SK-N-MC (cell line): ENCODE measurements around a stretch of chr9.

- RRBS = no CpG with 5 or more reads among the region's 7 CpGs
Observed at GRCh38 chr9:14298511-14298982, 15.4 kb downstream of the NFIB start.

DNA sequence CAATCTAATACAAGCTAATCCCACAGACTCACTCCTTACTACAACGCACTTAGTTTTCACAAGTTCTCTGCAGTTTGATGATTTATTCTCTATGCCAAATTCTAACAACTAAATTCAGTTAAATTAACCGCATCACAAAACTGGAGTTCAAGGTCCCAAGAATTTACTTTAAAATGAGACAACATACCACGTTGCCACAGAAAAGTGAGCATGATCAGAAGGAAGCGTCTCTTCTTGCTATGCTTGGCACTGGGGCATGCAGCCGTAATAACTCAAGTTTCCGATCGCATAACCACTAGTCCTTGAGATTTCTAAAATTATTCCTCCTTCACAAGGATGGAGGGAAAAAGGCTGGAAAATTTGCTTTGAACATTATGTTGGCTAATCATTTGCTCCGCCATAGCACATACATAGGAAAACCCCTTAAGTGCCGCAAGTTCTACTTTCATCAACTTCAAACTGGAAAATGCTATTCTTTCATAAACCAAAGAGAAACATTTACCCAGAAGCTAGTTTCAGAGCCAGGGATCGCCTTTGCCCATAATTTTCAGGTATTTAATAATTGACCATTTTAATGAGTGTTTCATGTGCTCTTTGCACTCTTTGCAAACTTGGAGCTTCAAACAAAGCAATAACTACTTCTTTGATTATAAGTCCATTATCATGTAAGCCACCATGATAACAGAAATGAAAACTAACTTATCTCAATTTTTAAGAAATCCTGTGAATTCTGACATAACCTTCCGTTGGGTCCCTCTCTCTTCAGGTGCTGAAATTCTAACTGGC, 13.7 kb downstream of the NFIB start:
- RRBS = no CpG with 5 or more reads among the region's 11 CpGs

DNA sequence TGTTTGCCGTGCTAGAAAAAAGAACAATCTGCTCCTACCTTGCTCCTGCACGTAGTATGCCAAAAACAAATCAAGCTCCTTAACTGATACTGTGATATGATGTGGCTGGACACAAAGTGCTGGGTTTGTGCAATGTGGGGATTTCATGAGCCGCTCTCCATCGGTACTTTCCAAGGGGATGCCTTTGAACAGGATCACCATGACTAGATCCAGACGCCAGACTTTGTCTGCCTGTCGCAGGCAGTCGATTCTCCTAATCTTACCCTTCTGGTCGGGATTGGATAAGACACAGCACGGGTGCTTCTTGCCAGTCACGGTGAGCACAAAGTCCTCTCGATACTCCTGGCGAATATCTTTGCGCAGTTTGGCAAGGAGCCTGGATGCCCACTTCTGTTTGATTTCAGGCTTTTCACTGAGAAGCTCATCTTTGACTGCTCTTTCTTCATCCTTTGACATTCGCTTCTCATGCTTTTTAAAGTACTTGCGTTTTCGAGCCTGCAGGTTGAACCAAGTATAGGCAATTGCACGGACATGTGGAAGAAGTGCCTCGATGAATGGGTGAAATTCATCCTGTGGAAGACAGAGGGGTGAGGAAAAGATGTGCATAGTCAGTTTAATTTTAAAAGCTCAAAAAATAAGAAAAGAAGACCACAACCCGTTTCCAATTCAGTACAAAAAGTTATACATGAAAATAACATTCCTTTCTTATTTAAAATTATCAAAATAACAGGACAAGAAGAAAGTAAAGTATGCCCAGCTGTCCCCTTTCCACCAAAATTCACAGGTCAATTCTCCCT, 6.8 kb downstream of the NFIB start:
- RRBS = no CpG with 5 or more reads among the region's 19 CpGs

- RRBS = no CpG with 5 or more reads among the region's 3 CpGs
Observed at GRCh38 chr9:14309337-14309904, 4.5 kb downstream of the NFIB start.

GRCh38 chr9:14311853-14312295, 2.1 kb downstream of the NFIB start:
- RRBS = no CpG with 5 or more reads among the region's 4 CpGs

GRCh38 chr9:14314855-14315881, 1.2 kb upstream of the NFIB start:
- RRBS = 1% methylated on average over 56 of the region's 118 CpGs

DNA sequence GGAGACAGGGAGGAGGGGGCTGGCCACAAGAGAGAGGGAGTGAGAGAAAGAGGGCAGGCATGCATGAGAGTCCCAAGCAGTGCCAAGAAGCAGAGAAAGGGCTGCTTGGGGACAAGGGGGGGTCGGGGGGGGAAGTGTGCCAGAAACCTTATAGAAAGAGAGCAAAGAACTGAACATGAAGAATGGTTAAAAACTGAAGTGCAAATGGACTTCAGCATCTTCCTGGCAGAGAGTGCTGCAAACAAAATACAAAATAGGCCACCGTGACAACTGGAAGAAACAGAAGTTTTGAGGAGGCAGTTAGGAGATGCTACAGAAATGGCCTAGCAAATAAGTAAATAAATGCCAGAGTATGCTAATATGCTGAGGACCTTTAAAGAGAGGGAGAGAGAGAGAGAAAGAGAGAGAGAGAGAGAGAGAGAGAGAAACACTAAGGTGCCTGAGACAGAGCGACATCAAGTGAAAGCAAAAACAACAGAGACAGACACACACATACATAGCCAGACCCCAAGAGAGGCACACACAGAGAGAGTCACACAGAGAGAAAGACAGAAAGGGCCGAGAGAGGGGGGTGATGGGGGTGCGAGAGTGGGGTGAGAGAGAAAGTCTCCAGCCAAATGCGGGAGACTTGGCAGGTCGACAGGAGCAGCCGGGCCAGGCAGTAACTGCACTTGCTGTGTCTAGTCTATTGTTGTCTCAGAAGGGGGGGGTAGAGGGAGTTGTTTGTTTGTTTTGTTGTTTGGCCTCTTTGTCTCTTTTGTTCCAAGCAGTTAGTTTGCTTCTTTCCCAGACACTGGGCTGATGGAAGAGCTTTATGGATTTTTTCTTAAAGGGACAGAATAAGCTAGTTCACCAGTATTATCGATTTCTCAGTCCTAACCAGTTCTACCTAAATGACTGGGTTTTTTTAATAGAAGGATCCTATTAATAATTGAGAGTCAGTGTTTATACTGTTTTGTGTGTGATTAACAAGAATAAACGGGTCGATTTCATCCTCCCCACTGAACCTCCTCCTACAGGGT, 30.1 kb upstream of the NFIB start:
- RRBS = no CpG with 5 or more reads among the region's 11 CpGs

GRCh38 chr9:14347436-14348392, 33.8 kb upstream of the NFIB start:
- RRBS = no CpG with 5 or more reads among the region's 63 CpGs

GRCh38 chr9:14353201-14353886, 39.4 kb upstream of the NFIB start:
- RRBS = no CpG with 5 or more reads among the region's 19 CpGs

DNA sequence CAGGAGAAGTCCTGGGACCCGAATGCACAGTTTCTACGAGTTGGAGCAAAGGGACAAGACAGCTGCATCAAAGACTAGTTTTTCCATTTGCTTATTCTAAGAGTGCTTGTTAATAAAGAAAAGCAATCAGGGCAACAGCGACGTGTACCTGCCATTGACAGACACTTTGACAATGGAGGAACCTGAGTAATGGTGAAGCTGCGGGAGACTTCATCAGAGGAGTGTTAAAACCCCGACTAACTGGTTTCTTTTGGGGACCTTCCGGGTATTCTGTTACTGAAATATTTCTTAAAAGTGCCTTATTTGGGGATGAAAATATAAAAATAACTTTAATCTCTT, 651 bp downstream of the SNAPC3 start:
- RRBS = no CpG with 5 or more reads among the region's 7 CpGs

DNA sequence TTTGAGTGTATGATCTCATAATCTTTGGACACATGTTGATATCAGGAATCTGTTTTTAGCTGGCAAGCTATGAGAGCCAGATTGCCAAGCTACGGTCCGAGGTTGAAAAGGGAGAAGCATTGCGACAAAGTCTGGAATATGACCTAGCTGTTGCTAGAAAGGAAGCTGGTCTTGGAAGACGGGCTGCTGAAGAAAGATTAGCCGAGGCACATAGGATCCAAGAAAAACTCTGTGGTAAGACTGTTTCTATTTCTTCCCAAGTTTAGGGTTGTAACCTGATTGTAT, 25.9 kb downstream of the CCDC171 start:
- RRBS = no CpG with 5 or more reads among the region's 5 CpGs

- RRBS = no CpG with 5 or more reads among the region's 7 CpGs
Observed at GRCh38 chr9:15846481-15846998, 293.7 kb downstream of the CCDC171 start.

DNA sequence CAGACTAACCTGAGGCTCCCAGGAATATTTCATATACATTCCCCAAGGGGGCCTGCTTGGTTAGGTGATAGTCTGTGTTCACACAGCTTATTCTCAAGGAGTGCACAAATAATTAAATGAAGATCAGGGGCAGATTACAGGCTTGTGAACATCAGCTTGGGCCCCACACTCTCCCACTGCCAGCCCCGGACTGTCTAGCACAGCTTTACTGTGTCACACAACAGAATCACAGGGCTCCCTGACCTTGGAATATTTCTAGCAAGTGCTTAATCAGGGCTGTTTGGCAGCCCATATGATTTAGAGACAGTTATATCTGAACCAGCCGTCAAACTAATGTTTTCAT, 517.8 kb downstream of the BNC2 start:
- RRBS = no CpG with 5 or more reads among the region's 2 CpGs

- RRBS = no CpG with 5 or more reads among the region's 5 CpGs
Observed at GRCh38 chr9:16413752-16414054, 456.8 kb downstream of the BNC2 start.

GRCh38 chr9:16515646-16516607, 354.5 kb downstream of the BNC2 start:
- RRBS = no CpG with 5 or more reads among the region's 8 CpGs

DNA sequence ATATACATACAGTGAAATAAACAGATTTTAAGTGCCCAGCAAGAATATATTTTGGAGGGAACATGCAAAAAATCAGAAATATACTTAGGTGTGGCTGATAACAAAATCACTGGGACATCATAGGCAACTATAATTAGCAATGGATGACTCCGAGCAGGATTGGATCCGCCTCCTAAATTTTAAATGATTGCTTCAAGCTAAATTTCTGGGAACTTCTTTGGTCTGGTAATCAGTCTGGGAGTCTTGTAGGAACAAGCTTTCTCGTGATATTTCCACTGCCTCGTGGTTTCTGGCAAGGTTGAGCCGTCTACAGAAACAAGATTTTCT, 232.6 kb downstream of the BNC2 start:
- RRBS = no CpG with 5 or more reads among the region's 5 CpGs

- RRBS = no CpG with 5 or more reads among the region's 17 CpGs
Observed at GRCh38 chr9:17017883-17019158, 116.5 kb upstream of the CNTLN start.

DNA sequence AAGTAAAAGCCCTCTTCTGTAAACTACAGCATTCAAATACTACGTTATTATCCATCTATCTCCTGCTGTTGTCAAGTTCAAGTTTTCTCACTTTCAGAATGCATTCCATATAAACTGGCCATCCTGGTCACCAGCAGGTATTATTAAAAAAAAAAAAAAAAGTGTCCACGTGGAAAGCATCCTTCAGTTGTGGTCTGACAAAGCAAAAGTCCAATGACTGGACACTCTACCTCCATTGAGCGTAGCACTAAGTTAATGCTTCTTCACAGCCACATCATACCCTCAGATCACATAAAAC, 13.2 kb downstream of the SAXO1 start:
- RRBS = no CpG with 5 or more reads among the region's 3 CpGs

DNA sequence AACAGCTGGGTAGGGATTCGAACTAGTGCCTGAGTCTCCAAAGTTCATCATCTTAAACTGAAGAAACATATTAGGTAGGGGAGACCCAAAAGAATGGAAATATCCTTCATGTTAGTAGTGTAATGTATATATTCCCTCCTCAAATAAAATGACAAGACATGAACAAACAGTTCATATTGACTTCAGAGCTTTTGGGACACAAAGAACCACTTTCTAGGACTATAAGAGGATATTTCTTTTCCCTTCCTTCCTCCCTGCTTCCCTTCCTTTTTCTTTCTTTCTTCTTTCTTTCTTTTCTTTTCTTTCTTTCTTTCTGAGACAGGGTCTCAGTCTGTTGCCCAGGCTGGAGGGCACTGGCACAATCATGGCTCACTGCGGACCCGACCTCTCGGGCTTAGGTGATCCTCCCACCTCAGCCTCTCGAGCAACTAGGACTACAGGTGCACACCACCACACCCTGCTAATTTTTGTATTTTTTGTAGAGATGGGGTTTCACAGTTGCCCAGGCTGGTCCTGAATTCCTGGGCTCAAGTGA, 10.4 kb downstream of the PLIN2 start:
- RRBS = no CpG with 5 or more reads among the region's 5 CpGs

DNA sequence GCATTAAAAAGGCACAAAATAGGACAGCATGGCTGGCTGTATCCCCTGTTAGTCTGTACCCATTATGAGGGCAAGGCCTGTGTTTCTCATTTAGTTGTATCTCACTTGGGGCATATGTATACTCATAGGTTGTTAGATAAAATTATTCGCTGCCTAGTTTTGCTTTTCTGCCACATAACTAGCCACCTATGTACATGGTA, 9.4 kb downstream of the PLIN2 start:
- RRBS = no CpG with 5 or more reads among the region's 1 CpG